A673 (cell line): ENCODE data around the gene DTX1.

- PRO-cap = no peak
These were observed 2.8 kb downstream of the BRAP start for GRCh38 chr12:111682792-111683551.

- PRO-cap = no peak
These were observed 760 bp downstream of the ACAD10 start for GRCh38 chr12:111686650-111686975.

- PRO-cap = bidirectional peak, plus-strand start at chr12:111842834, minus-strand start at chr12:111842648
These were observed 653 bp downstream of the MAPKAPK5 start for GRCh38 chr12:111842526-111843235.

DNA sequence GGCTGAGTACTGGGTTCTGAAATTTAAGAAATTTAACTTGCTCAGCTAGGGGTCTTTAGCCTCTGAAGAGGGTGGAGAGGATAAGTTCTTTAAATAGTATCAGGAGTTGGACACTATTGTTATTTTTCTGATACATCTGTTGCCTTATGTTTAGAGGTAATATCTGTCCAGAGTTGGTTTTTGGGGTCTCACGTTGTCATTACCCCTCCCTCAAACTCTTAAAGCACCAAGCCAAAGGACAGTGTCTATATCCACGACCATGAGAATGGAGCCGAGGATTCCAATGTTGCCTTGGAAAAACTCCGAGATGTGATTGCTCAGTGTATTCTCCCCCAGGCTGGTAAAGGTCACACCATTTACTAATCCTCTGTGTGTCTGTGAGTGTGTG lies 46.6 kb downstream of the MAPKAPK5 start:
- PRO-cap = no peak

DNA sequence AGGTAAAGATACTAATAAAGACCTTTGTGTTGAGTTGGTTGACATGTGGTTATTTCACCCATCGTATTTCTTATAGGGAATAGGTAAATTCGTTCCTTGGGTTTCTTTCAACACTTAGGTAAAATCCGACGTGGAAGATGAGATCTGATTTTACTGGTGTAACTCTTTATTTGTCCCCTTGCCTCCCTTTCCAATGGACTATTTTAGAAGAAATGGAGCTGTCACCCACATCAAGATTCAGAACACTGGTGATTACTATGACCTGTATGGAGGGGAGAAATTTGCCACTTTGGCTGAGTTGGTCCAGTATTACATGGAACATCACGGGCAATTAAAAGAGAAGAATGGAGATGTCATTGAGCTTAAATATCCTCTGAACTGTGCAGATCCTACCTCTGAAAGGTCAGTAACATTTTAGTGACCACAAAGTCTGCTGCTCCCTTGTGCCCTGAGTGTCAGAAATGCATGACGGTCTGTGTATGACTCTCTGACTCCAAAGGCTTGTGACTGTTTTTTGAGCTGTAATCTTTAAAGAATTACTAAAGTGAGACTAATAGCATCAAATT lies 31.4 kb downstream of the PTPN11 start:
- PRO-cap = no peak

- PRO-cap = no peak
These were observed 67.5 kb downstream of the PTPN11 start for GRCh38 chr12:112486208-112486778.

DNA sequence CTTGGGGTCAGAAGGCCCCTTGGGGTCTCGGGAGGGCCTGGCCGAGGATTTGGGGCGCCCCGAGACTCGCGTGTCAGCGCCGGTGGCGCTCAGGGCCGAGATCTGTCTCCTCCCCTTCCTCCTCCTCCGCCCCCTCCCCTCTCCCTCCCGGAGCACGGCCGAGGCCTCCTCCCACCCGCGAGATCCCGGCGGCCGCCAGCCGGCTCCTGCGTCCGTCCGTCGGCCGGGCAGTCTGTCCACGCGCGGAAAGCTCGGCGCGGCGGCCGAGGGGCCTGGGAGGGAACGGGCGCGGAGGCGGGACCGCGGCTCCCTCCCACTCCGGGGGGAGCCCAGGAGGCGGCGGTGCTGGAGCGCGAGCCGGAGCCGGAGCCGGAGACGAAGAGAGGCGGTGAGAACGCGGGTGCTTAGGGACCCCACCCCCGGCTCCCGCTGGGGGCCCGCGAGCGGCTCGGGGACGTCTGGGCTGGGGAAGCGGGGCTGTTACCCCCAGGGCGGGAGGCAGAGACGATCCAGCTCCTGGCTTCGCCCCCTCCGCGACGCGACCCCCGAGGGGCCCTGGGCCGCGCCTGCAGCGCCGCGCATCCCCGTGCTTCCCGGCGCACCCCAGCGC lies at the start of gene DTX1:
TSS of gene DTX1 (plus strand) at position 174 of the 610 bp plus-strand sequence.
- PRO-cap = no peak

- PRO-cap = no peak
These were observed 10.4 kb downstream of the DDX54 start for GRCh38 chr12:113174811-113175332.

GRCh38 chr12:113241849-113242479 lies 20.7 kb downstream of the TPCN1 start:
- PRO-cap = no peak

DNA sequence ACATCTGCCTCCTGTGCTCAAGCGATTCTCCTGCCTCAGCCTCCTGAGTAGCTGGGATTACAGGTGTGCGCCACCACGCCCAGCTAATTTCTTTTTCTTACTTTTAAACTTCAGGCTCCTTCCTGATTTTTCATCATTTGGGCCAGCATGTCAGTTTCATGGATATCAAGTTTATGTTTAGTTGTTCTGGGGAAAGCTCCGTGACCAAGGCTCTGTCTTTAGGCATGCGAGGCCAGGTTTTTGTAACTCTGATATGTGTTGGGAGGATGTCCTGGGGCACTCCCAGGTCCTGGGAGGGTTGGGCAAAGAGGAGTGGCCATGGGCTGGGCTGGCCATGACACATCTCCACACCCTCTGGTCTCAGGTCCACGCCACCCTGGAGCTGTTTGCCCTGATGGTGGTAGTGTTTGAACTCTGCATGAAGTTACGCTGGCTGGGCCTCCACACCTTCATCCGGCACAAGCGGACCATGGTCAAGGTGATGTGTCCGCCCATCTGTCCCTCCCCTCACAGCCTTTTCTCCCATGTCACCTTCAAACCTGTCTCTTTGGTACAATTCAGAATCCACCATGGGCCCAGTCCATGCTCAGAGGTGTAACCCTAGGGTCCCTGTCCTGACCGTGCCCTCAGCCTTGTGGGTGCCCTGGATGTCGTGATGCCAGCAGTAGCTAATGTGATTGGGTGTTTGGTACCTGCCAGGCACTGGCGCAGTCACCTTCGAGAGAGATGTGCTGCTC lies 46.4 kb downstream of the TPCN1 start:
- PRO-cap = no peak

GRCh38 chr12:113271707-113272908 lies 50.8 kb downstream of the TPCN1 start:
- PRO-cap = no peak

DNA sequence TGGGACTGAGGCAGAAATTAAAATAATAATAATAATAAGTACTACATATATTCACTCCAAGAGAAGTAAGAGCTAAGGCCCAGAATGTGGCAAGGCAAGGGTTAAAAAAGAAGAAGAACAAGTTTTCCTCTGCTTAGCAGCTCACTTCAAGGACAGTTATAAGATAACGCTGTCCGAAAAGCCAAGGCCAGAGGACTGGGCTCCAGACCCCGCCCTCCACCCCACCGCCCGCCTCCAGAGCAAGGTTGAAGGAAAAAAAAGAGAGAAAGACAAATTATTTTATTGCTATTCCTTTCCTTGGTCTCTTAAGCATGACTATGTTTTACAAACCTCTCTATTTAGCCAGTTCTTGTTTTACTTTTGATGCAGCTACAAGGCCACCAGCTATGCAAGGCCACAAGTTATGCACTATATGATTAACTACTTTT lies 1.7 kb upstream of the PLBD2 start:
- PRO-cap = no peak

DNA sequence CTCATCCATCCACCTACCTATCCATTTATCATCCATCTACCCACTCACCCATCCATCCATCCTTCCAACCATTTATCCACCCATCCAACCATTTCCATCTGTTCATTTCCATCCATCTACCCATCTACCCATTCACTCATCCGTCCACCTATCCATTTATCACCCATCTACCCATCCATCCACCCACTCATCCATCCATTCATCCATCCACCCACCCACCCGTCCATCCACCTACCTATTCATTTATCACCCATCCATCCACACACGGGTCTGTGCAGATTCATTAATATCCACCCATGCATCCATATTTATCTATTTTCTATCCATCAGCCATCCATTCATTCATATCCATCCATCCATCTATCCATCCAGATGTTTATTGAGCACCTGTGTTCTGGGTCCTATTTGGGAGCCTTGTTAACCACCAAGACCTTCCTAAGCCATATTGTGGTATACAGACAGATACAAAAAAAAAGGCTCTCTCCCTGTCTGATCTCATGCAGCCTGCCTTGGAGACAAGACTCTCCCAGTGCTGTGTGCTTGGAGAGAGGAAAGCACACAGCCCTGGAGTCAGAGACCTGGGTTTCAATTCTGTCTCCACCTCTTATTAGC lies 12.9 kb downstream of the SDS start:
- PRO-cap = no peak

- PRO-cap = no peak
These were observed 6.1 kb downstream of the SDS start for GRCh38 chr12:113397530-113397978.

GRCh38 chr12:113405570-113406032 lies 1.9 kb upstream of the SDS start:
- PRO-cap = no peak

- PRO-cap = no peak
These were observed 66.3 kb downstream of the RBM19 start for GRCh38 chr12:113899526-113900620.

- PRO-cap = no peak
These were observed 70.8 kb downstream of the TBX5 start for GRCh38 chr12:114335146-114335557.

GRCh38 chr12:114413459-114414170 lies 7.7 kb upstream of the TBX5 start:
- PRO-cap = no peak

DNA sequence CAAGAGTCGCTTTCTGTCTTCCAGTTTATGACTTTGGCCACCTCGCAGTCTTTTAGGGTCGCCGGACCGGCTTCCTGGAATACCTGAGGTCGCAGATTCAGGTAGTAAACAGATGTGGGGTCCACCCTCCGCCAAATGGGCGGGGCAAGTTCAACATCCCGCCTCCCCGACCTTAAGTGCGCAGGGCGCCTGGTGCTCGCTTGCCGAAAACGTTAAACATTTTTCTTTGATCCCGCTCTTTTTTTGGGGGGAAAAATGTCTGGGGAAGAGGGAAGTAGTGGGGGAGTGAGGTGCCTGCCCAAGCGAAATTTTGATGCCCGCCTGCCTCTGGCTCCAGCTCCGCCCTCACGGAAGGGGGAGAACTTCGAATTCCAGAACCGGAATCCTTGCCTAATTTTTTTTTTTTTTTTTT lies 73.9 kb upstream of the TBX5 start:
- PRO-cap = no peak

- PRO-cap = no peak
These were observed 14.6 kb downstream of the TBX3 start for GRCh38 chr12:114669147-114669913.